ENCODE results near the gene RGS8.

DNA sequence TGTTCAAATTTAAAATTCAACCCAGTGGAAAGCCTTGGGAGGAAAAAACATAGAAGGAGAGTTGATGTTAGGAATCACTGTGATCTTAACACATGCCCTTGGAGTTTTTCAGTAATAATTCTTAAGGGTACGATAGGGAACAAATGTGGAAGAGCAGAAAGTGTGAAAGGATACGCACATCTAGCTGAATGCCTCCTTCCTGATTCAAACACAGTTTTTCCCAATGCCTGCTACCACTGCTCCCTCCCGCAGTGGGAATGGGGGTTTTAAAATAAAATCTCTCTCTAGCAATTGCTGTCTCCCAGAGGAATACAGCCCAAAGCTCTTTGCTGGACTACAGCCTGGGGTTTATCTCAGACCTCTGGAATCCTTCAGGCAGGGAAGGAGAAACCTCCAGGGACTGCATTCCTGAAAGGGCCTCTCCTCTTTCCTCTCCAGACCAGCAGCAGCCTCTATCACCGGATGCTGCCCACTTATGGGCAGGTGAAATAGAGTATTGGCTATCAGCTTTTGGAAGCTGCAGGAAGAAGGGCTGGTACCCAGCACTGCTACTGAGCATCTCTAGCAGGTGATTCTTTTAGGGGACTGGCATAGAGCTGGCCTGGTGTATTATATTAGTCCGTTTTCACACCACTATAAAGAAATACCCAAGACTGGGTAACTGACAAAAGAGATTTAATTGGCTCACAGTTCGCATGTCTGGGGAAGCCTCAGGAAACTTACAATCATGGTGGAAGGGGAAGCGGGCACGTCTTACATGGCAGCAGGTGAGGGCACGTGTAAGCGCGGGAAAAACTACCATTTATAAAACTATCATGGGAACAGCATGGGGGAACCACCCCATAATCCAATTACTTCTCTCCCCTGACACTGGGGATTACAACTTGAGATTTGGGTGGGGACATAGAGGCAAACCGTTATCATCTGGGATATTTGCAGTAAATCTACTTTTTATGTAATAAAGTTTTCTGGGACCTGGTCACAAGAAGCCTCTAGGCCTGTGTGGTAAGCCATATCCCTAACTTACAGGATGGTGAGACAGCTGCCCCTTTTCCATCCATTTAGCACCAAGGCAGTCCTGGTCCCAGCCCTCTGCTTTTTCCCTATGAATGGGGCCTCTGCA is 6.5 kb downstream of the IER5 start:
- PRO-cap, 2 experiments, result no peak in any of the 2 experiments

- PRO-cap, 2 experiments, result no peak in any of the 2 experiments
Measured at GRCh38 chr1:181099069-181100149, 10.9 kb downstream of the IER5 start.

DNA sequence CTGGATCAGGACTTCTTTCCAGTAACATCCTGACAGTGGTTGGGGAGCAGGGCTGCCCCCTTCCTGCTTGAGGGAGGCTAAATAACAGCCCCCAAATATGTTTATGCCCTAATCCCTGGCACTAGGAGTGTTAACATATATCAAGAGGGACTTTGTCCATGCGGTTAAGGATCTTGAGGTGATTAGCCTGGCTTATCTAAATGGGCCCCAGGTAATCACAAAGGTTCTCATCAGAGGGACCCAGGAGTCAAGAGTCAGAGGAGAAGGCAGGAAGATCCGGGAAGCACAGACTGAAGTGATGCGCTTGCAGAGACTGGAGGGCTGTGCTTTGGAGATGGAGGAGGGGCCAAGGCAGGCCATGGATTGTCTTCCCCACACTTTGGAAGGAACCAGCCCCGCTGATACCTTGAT is 86.3 kb downstream of the IER5 start:
- PRO-cap, 2 experiments, result no peak in any of the 2 experiments

- PRO-cap, 2 experiments, result peak in 2 of 2 experiments; most common plus-strand start chr1:181396305 (in 1); most common minus-strand start chr1:181396211 (in 2)
Measured at GRCh38 chr1:181396051-181396998, 87.0 kb upstream of the CACNA1E start.

DNA sequence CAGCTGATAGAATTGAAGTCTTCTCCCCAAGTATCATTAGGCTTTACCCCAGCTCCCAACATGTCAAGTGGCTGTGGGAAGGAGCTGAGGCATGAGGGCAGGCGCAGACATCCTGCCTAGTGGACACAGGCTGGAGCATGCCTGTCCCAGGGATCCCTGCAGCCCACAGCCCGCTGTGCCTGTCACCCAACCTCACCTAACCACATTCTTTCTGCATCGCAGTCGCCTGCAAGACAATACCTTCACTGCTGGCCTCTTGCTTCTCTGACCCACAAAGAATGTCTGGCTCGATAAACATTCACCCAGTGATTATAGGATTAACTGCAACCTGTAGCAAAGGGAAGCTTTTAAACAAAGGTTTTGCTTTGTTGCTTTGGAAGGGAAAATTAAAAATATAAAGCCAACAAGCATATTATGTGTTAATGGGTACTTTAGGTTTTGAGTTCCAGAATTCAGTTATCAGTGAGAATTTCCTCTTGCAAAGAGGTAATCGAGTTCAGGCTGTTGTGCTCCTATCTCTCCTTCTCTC is 39.9 kb upstream of the ZNF648 start:
- PRO-cap, 2 experiments, result no peak in any of the 2 experiments

DNA sequence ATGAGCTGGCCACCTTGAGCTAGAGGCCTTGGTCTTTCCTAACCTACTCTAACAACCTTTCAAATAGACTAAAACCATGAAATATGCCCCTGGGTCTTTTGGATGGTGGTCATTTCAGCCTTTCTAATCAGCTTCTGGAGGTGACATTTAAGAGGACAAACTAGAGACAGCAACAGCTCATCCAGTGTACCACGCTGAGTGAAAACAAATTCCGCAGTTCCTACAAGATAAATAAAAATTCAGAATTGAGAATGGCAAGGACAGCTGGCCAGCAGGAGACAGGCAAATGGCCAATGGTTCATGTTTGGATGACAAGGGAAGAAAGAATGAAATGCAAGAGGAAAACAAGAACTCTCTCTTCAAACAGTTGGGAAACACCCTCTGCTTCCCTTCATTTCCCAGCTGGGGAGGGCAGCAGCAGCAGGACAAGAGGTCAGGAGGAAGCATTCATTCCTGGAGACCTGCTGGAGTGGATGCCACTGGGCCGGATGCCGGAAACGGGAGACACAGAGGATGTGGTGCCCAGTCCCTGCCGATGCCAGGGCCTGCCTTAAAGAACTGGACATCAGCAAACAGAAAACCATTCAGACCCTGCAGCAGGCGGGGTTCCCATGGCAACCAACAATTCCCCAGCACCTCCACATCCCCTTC is 102.2 kb upstream of the ZNF648 start:
- PRO-cap, 2 experiments, result no peak in any of the 2 experiments

DNA sequence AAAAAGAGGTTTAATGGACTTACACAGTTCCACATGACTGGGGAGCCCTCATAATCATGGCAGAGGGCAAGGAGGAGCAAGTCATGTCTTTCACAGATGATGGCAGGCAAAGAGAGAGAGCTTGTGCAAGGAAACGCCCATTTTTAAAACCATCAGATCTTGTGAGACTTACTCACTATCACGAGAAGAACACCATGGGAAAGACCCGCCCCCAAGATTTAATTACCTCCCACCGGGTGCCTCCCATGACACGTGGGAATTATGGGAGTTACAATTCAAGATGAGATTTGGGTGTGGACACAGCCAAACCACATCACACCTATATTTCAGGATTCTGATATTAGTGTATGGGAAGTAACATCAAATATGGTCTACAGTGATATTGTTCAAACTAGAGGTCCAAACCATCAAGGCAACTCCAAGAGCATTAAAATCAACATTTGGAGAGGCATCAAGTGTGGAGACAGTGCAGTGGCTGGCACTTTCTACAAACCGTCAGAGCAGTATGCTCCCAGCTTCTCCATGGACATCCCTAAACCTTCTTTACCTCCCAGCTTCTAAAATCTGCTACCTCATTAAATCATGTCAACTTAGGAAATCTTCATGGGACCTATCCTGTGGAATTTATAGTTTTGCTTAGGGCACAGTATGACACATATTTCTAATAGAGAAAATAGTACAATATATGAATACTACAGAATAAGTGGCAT is 99.1 kb downstream of the GLUL start:
- PRO-cap, 2 experiments, result no peak in any of the 2 experiments

GRCh38 chr1:182317301-182317899 is 74.2 kb downstream of the GLUL start:
- PRO-cap, 2 experiments, result no peak in any of the 2 experiments

GRCh38 chr1:182340293-182340868 is 51.2 kb downstream of the GLUL start:
- PRO-cap, 2 experiments, result no peak in any of the 2 experiments

- PRO-cap, 2 experiments, result no peak in any of the 2 experiments
Measured at GRCh38 chr1:182386127-182386670, 5.4 kb downstream of the GLUL start.

DNA sequence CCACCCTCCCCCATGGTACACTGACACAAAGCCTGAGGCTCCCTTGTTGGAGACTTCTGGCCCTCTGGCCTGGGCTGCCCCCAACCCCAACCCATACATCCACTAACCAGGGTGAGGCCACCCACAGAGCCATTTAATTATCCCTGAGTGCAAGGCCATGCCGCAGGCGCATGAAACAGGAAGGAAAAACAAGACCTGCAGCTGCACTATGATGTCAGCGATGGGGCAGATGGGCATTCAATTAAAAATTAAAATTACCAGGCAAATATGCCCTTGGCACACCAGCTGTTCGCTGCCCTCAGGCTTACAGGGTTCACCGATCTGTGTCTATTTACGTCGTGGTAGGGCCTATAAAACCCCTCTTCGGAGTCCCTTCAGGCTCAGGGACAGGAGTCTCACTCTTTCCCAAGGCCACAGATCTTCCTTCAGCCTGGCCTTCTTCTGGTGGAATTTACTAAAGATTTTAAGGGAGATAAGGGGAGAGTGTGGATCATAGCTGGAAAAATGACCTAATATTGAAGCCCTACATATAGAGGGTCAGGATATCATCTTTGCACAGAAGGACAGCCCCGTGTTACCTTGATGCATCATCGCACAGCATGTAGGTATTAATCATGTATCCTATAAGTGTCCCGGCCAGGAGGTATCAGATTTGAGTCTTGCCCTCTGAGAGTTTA is 29.6 kb upstream of the RGS16 start:
- PRO-cap, 2 experiments, result no peak in any of the 2 experiments

DNA sequence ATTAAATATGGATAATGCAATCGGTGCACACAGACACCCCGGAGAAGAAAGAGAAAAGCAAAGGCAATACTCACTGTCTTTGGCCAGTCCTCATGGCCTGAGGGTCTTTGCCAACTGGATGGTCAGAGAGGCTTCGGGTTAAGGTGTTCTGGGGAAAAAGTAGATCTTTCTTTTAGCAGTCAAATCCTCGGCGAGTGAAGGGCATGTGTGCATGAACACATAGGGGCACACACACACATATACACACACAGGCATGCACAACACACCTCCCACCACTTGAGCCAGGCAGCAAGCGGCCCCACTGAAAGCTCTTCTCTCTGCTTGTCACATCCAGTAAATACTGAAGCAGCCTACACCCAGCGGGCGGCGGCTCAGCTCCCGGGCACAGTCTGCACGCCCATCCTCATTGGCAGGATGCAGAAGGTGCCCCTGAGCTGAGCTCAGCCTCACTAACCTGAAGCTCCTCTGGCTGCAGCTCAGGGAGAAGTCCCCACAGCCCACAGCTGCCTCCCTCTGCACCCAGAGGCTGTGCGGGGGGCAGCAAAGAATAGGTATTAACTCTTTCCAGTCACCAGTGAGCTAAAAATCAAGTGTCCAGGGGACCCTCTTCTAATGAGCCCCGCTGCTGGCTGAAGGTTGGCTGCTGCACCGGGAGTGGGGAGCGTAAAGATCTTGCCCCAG is 12.7 kb downstream of the RGS8 start:
- PRO-cap, 2 experiments, result no peak in any of the 2 experiments

- PRO-cap, 2 experiments, result no peak in any of the 2 experiments
Measured at GRCh38 chr1:182674319-182675194, 9.8 kb downstream of the RGS8 start.

DNA sequence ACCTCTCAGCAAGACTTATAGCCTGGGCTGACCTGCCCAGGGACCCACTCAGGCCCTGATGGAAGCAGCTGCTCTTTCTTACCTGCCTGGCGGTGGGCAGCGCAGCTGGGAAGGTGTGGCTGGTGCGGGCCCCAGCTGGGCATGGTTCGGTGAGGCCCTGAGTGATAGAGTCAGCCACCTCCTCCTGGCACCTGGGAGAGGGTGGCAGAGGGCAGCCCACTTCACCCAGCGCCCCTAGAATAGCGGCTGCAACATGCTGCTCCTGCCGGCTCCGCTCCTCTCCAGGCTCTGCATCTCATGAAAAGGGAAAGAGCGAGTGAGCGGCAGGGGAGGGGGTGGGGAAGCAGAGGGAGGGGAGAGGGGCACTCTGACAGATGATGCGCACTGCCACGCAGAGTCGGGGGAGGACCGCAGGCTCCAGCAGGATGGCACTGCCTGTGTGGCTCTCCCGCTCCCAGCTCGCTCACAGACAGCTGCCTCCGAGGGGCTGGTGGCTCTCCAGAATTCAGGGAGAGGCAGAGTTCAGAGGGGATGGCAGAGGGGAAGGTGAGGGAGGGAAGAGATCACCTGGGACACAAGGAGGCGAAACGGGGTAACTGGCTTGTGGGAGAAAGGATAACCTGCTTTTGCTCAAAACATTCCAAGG is at the start of gene RGS8:
Gene RGS8, minus strand, starts transcription at position 318 of the 646 bp plus-strand sequence.
- PRO-cap, 2 experiments, result no peak in any of the 2 experiments

DNA sequence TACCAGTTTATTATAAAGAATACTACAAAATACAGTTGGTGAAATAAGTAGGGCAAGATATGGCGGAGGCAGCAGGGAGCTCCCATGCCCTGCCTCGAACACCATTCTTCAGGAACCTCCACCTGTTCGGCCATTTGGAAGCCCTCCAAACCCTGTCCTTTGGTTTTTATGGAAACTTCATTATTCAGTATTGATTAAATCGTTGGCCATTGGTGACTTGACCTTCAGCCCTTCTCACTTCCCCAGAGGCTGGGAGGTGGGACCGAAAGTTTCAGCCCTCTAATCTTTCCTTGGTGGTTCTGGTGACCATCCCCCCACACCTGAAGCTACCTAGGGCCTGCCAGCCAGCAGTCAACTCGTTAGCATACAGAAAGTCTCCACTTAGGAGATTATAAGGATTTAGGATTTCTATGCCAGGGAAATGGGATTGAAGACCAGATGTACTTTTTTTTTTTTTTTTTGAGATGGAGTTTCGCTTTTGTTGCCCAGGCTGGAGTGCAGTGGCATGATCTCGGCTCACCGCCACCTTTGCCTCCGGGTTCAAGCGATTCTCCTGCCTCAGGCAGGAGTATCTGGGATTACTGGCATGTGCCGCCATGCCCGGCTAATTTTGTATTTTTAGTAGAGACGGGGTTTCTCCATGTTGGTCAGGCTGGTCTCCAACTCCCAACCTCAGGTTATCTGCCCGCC is 6.8 kb downstream of the DHX9 start:
- PRO-cap, 2 experiments, result no peak in any of the 2 experiments

DNA sequence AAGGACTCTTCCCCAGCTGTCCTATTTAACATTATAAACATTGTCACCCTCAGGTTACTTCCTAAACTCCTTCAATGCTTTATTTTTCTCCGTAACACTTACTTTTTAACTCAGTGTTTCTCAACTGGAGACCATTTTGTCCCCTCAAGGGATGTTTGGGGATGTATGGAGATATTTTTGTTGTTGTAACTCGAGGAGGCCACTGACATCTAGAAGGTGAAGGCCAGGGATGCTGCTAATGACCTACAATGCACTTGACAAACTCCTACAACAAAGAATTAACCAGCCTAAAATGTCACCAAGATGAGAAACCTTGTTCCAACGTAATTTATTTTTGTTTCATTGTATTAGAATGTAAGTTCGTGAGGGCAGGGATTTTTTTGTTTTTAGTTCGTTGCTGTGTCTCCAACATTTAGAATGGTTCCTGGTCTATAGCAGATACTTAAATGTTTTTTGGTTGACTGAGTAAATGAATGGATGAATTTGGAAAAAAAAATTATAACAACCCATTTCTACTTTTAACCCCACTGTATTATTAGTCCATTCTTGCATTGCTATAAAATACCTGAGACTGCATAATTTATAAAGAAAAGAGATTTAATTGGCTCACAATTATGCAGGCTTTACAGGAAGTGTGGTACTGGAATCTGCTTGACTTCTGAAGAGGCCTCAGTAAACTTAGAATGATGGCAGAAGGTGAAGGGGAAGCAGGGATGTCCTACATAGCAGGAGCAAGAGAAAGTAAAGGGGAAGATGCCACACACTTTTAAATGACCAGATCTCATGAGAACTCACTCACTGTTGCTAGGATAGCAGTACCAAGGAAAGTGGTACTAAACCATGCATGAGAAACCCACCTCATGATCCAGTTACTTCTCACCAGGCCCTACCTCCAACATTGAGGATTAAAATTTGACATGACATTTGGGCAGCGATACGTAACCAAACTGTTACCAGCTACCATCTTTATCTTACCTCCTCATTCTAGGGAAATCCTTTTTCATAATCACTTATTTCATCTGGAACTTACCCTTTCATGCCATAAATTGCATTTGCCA is 9.3 kb downstream of the DHX9 start:
- PRO-cap, 2 experiments, result no peak in any of the 2 experiments

- PRO-cap, 2 experiments, result no peak in any of the 2 experiments
Measured at GRCh38 chr1:182953371-182953788, 414 bp upstream of the SHCBP1L start.

DNA sequence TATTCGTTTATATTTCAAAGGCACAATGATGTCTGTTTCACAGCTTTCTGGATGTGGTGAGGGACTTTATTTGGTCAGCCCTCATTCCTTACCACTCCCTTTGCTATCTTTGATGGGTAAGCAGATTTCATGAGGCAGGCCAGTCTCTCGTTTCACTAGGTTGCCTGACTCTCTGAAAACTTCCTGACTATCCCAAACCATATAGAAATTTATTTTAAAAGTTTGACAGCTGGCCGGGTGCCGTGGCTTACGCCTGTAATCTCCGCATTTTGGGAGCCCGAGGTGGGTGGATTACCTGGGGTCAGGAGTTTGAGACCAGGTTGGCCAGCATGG is 34.0 kb downstream of the LAMC1 start:
- PRO-cap, 2 experiments, result no peak in any of the 2 experiments

- PRO-cap, 2 experiments, result no peak in any of the 2 experiments
Measured at GRCh38 chr1:183070574-183071901, 47.8 kb downstream of the LAMC1 start.

- PRO-cap, 2 experiments, result no peak in any of the 2 experiments
Measured at GRCh38 chr1:183218095-183218852, 32.2 kb downstream of the LAMC2 start.

Data from cytotoxic T cell (primary cell).